Jejunum (tissue), 1 donor: ENCODE measurements around the gene LRRTM3.

- PRO-cap = no peak
These were observed 141.9 kb downstream of the ARID5B start for GRCh38 chr10:62043215-62043913.

DNA sequence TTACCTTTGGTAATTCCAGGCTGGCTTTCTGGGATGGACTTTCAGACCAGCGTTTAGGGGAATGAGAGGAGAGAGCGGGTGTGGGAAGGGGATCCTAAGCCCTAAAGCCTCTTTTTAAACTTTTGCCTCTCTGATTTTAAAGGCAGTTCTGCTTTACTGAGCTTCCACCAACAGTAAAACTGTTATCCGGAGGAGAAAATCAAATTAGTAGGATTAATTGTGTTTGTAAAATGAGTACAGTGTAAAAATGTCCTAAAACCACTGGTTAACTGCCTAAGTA lies 148.0 kb downstream of the ARID5B start:
- PRO-cap = no peak

DNA sequence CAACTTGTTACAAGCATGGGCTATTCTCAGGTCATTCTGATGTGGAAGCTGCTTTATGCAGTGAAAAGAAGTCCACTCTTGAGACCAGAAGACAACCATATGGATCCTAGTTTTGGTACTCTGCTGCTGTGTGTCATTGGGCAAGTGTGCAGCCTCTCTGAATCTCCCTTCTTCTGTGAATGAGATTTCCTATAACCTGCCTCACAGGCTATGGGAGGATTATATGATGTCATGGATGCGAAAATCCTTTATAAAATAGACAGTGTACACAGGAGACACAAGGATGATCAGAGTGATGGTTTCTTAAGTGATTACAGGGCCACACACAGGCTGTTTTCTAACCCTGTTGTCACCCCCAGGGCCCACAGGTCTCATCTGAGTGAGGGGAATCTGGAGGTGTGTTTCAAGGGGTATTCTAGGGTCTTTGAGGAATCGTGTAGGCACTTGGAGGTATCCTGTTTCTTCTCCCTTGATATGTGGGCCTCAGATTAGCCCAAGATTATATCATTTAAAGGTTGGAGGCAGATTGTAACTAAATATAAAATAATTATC lies 166.2 kb downstream of the ARID5B start:
- PRO-cap = no peak

GRCh38 chr10:62092172-62092977 lies 176.3 kb downstream of the RTKN2 start:
- PRO-cap = no peak

GRCh38 chr10:62244856-62245337 lies 23.7 kb downstream of the RTKN2 start:
- PRO-cap = no peak

DNA sequence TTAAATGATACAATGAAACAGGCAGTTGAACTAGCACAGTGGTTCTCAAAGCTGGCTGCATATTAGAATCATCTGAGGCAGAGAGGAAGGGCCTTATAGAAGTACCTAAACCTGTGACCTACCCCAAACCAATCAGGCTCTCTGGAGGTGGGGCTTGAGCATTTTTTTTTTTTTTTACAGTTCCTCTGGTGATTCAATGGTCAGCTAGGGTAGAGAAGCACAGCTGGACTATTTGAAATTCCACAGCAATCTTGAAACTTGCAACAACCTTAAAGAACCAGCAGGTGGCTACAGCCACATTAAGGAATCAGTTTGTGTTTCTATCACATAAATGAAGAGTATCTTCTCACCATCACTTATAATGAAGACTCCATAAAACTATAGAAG lies 4.0 kb downstream of the RTKN2 start:
- PRO-cap = no peak

GRCh38 chr10:62617459-62618073 lies 187.0 kb upstream of the ADO start:
- PRO-cap = no peak

DNA sequence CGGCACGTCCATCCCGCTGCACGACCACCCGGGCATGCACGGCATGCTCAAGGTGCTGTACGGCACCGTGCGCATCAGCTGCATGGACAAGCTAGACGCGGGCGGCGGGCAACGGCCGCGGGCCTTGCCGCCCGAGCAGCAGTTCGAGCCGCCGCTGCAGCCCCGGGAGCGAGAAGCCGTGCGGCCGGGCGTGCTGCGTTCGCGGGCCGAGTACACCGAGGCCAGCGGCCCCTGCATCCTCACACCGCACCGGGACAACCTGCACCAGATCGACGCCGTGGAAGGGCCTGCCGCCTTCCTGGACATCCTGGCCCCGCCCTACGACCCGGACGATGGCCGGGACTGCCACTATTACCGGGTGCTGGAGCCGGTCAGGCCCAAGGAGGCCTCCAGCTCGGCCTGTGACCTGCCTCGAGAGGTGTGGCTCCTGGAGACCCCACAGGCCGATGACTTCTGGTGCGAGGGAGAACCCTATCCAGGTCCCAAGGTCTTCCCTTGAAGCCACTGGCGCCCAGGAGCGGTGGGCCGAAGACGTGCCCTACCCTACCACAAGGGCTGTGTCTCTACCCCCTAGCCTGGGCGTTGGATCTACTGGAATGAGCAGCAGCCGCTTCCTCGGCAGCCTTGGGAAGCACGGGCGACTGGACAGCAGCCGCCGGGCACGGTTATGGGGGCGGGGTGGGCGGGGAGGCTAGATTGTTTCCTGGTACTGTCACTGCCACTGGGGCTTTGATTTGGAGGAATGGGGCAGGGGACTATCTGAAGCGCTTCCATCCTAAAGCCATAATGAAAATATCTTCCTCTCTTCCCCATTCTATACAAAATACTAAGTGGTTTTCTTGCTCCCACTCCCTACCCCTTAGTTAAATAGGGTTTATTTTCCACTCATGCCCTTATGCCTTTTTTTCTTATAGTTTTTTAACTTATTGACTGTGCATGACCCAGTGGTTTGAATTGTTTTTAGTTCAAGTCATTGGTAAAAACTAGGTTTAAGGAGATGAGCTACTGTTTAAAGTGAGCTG lies 1.2 kb downstream of the ADO start:
- PRO-cap = no peak

- PRO-cap = bidirectional peak, plus-strand start at chr10:62817194, minus-strand start at chr10:62817200
These were observed 1.1 kb upstream of the EGR2 start for GRCh38 chr10:62817082-62817815.

DNA sequence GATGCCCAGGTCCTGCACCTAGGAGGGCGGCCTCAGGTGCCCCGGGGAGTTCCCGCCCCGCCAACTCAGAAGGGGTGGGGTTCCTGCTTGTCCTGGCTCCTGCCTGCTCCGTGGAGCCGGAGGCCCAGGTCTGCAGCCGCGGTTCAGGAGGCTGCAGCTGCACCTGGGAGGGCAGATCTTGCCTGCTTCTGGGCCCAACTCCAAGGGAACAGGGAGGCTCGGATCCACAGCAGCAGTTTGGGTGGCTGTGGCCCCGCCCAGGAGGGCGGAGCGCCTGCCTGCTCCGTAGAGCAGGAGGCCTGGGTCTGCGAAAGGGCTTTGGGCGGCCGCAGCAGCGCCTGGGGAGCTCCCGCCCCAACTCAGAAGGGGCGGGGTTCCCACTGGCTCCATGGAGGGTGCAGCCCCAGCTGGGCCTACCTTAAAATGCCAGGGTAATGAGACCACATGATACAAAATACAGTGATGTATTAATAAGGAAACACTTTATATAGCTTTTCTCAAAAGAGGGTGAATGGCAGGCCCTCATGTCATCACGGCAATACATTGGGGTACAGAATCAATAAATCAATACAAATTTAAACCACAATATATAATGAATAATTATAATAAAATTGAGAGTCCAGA lies 108.3 kb upstream of the EGR2 start:
- PRO-cap = no peak

DNA sequence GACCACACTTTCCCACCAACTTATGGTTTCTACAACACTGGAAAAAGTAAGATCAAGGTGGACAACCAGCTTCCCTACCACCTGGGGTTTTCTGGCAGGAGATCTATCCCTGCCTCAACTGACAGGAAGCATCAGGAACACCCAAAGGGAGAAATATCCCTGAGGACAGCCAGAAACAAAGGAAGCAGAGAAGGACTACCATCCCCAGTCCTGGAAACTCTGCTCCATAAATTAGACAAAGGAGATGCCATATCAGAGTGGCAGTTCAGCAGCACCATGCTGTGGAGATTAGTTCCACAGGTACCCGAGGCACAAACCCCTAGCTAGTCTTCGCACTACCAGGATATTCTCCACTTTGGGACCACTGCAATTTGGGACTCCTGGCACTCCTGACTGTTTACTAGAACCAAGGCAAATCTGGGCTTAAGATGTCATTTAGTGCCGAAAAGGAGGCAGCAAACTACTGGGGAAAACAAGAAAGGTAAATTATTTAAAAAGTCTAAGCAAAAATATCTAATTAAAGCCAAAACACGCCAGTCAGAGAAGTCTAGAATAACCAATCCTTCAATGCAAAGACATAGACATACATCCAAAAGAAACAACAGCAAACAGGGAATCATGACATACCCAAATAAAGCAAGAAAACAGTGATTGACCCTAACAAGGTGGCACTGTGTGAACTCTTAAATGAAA lies 110.9 kb downstream of the NRBF2 start:
- PRO-cap = no peak

DNA sequence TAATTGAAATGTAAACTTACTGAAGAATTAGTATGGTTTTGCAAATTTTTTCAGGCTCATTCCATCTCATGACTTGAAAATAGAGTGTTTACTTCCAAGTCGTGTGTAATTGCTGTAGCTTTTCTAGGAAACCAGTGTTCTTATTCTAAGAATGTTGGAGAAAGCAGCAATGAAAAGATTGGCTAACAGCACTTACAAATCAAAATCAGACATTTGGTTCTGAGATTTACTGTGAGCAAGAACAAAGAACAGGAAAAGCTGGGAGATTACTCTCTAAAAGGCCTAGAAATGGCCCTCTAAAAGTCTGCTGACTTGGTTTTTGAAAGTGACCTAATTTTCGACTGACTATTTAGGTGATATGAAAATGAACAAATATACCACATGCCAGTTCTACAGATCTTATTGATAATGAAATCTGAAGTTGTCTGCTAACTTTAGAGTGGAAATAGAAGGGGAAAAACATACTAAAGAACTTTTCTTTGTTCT lies 52.1 kb downstream of the REEP3 start:
- PRO-cap = no peak

GRCh38 chr10:63609925-63610359 lies 88.7 kb downstream of the REEP3 start:
- PRO-cap = no peak

GRCh38 chr10:65620549-65620983 lies 1305.3 kb upstream of the LRRTM3 start:
- PRO-cap = no peak

DNA sequence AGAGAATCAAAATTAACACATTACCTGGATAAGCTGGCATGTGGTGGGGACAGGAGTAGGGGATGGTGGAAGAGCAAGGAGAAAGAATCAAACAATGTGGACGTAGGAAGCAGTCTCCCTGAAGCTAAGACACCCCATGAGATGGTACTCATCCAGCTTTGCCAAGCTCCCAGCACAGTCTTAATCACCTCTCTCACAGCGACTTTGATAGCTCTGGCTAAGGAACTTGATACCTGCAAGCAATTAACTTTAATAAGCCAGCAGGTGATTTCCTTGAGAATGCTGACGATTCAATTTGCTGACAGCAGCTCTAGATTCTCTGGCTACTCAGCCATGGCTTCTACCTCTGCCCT lies 208.3 kb upstream of the LRRTM3 start:
- PRO-cap = no peak

DNA sequence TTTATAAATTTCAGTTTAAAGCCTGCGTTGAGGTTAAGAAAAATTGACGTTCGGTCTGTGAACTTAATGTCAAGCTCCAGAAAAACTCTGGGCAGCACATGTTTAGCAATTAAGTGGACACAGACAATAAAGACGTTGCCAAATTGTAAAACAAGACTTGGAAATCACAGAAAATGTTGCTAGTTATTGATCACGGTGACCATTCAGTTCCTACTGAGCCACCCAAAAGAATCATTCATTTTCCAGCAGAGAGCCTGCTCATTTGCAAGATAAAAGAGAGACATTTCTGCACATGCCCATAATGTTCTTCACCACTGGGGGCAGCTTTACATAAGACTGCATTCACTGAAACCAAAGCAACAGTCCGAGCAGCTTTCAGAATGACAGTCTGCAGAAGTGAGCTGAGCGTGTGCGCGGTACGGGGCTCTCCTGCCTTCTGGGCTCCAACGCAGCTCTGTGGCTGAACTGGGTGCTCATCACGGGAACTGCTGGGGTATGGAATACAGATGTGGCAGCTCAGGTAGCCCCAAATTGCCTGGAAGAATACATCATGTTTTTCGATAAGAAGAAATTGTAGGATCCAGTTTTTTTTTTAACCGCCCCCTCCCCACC lies at the start of gene LRRTM3:
TSS of gene LRRTM3 (plus strand) at position 359 of the 612 bp plus-strand sequence.
- PRO-cap = no peak

DNA sequence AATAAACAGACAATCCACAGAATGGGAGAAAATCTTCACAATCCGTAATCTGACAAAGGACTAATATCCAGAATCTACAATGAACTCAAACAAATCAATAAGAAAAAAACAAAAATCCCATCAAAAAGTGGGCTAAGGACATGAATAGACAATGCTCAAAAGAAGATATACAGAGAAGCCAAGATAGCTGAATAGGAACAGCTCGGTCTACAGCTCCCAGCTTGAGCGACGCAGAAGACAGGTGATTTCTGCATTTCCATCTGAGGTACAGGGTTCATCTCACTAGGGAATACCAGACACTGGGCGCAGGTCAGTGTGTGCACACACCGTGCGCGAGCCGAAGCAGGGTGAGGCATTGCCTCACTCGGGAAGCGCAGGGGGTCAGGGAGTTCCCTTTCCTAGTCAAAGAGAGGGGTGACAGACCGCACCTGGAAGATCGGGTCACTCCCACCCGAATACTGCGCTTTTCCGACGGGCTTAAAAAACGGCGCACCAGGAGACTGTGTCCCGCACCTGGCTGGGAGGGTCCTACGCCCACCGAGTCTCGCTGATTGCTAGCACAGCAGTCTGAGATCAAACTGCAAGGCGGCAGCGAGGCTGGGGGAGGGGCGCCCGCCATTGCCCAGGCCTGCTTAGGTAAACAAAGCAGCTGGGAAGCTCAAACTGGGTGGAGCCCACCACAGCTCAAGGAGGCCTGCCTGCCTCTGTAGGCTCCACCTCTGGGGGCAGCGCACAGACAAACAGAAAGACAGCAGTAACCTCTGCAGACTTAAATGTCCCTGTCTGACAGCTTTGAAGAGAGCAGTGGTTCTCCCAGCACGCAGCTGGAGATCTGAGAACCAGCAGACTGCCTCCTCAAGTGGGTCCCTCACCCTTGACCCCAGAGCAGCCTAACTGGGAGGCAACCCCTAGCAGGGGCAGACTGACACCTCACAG lies 304.9 kb downstream of the LRRTM3 start:
- PRO-cap = no peak

- PRO-cap = no peak
These were observed 354.7 kb downstream of the LRRTM3 start for GRCh38 chr10:67280624-67280893.

- PRO-cap = no peak
These were observed 816 bp downstream of the MYPN start for GRCh38 chr10:68110113-68110494.

GRCh38 chr10:68337533-68338089 lies 4.9 kb upstream of the PBLD start:
- PRO-cap = no peak